PFSK-1 (cell line): Measurements from ENCODE around the gene SLC27A5.

GRCh38 chr19:58282891-58283482 lies 4.2 kb downstream of the ZNF8 start:
- RRBS: no CpG with 5 or more reads among the region's 5 CpGs

DNA sequence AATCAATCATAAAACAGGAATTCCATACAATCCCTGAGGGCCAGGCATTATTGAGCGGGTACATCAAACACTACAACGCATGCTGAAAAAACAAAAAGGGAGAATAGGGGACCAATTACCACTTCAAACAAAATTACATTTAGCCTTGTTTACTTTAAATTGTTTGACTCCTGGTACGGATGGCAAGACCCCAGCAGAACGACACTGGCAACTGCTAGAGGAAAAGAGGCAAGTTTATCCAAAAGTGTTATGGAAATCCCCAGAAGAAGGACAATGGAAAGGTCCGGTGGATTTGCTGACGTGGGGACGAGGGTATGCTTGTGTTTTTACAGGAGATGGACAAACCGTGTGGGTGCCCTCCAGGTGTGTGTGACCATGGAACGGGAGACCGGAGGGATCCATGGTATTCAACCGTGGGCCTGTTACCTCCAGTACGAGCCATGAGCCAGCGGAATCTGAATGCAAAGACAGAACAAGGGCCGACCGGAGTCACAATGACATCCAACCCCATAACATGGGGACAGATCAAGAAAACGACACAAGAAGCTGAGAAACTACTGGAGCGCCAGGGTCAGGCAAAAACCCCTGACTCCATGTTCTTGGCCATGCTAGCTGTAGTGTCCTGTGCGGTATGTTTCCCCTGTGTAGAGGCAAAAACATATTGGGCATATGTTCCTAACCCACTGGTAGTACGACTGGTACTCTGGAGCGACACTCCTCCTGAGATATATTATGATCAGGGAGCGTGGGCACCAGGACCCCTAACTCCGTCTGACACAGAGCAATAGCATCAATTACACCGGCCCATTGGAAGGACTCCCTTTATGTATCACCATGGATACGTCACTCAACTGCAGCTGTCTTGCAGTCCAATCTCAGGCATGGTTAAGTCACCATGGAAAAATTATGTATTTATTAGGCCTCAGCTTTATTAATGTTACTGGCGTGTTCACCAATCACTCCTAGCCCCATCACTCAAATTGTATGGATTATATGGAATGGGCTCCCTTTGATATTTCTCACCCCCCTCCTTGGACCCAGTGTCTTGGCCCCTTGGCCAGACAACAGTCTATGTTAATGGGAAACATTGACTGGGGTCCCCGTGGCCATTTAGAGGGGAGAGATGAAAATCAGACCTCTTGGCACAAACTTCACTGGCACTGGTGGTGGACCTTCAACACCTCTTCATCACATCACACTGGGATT lies 7.1 kb downstream of the ERVK3-1 start:
- RRBS: 95% methylated on average over 3 of the region's 26 CpGs

DNA sequence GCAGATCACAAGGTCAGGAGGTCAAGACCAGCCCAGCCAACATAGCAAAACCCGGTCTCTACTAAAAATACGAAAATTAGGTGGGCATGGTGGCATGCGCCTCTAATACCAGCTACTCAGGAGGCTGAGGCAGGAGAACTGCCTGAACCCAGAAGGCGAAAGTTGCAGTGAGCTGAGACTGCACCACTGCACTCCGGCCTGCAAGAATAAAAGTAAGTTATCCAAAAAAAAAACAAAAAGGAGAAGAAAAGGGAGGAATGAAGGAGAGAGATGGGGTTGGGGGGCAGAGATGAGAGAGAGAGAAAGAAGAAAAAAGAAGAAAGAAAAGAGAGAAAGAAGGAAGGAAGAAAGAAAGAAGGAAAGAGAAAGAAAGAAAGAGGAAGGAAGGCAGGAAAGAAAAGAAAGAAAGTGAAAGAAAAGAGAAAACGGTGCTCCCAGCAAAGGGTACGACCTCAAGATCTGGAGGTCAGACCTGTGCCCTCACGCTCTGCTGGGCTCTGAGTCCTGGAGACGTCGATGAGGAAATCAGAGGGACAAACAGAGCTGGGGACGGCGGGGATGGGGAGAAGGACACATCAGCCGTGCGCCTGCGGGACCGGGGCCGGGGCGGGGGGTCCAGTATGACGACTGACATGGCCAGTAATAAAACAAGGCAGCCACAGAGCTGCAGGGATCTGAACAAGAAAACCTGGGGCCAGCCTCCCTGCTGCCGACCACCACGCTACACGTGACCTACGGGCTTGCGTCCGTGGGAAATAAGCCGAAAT lies 3.7 kb downstream of the A1BG start:
- RRBS: no CpG with 5 or more reads among the region's 26 CpGs

DNA sequence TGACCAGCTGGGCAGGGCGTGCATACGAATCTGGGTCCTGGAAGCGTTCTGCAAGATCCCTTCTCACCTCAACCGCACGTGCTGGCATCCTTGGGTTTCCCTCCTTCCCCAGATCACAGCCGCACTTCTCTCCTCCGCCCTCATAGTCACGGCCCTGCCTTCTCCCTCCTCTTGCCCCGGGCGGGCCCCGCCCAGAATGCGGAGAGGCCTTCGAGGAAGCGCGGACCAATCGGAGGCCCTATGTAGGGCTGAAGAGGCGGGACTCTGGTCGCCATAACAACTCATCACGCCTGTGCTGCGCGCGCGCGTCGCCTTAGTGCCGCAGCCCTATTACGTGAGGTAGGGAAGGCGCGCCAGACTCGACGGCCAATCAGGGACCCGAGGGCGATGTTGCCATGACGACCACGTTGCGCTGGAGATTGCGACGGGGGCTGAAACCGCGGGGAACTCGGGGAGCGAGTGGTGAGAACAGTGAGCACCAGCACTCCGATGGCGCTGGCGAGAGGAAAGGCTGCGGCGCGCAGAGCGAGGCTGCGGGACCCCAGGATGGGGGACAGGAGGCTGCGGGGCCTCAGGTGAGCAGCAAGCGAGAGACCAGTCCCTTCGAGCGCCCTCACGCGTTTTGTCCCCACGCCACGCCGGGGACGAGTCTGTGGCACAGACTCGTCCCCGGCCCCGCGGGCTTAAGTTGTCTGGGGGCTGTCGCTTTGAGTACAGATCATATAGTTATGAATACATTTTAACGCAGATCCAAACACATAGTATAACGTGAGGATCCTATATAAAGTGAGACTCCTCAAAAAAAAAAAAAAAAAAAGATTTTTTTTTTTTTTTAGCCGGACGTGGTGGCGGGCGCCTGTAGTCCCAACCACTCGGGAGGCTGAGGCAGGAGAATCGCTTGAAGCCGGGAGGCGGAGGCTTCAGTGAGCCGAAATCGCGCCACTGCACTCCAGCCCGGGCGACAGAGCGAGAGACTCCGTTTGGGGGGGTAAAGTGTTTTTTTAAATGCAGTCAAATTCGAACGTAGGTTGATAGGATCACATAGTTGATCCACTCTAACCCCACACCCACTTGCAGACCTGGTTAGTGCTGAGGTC lies 6.0 kb downstream of the RNF225 start:
- RRBS: no CpG with 5 or more reads among the region's 84 CpGs

DNA sequence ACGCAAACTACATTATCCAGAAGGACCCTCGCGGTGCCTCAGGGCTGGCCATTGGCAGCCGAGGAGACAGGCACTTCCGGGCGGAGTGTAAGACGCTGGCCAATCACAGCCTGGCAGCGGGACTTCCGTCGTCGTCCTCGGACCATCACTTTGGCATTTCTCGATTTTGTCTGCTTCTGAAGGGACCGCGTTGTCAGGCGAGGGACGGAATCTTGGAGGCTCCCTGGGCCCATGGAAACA lies 297 bp upstream of the ZNF132 start:
- RRBS: no CpG with 5 or more reads among the region's 17 CpGs

DNA sequence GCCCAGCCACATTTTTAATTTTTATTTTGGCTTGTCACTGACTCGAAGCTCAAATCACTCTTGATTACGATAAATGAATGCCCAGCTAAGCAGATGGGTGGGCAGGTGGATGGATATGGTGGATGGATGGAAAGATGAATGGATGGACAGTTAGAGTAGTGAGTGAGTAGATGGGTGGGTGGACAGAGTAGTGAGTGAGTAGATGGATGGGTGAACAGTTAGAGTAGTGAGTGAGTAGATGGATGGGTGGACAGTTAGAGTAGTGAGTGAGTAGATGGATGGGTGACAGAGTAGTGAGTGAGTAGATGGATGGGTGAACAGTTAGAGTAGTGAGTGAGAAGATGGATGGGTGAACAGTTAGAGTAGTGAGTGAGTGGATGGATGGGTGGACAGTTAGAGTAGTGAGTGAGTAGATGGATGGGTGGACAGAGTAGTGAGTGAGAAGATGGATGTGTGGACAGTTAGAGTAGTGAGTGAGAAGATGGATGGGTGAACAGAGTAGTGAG lies 9.8 kb downstream of the SLC27A5 start:
- RRBS: no CpG with 5 or more reads among the region's 2 CpGs

DNA sequence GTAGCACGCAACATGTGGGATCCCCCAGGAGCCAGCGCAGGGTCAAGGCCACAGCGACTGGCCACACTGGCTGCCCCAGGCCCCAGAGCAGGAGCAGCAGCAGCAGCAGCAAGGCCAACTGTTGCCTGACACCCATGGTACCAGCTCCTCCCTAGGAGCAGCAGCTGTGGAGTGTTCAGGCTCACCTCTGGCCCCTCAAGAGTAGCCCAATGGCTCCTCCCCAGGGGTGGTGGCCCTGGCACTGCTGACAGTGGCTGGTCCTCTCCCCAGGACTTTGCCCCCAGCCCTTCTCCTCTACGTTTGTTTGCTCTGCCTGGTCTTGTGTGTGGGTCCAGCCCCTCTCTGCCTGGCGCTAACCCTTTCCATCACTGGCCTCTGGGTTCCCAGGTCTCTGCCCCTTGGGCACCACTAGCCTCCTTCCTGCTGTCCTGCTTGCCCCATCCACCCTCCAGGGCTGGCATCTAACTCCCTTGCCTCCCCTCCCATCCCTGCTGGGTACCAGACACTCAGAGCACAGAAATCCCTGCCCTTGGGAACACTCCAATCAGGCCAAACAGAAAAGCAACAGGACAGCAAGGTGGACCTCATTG lies at the start of gene SLC27A5:
TSS of gene SLC27A5 (minus strand) at position 173 of the 590 bp plus-strand sequence.
- RRBS: no CpG with 5 or more reads among the region's 5 CpGs

DNA sequence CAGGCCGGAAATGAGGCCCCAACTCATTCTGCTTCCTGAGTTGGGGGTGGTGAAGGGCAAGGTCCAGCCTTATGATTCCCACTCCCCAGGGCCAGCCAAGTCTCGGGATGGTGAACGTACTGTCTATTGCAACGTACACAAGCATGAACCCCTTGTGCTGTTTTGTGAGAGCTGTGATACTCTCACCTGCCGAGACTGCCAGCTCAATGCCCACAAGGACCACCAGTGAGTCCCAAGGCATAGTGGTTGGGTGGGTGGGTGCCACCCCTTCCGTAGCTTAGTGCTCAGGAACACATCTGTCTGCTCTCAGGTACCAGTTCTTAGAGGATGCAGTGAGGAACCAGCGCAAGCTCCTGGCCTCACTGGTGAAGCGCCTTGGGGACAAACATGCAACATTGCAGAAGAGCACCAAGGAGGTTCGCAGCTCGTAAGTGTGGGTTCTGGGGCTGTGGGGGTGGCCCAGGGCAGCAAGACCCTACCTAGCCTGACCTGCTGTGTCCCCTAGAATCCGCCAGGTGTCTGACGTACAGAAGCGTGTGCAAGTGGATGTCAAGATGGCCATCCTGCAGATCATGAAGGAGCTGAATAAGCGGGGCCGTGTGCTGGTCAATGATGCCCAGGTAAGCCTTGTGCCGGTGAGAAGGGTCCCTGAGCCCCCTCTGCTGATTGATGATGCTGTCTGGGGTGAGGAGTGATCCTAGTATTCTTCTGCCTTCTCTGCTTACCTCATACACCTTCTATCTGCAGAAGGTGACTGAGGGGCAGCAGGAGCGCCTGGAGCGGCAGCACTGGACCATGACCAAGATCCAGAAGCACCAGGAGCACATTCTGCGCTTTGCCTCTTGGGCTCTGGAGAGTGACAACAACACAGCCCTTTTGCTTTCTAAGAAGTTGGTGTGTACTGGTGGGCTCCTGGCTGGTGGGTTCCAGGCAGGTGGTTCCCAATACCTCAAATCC lies 3.7 kb downstream of the TRIM28 start:
- RRBS: no CpG with 5 or more reads among the region's 19 CpGs

DNA sequence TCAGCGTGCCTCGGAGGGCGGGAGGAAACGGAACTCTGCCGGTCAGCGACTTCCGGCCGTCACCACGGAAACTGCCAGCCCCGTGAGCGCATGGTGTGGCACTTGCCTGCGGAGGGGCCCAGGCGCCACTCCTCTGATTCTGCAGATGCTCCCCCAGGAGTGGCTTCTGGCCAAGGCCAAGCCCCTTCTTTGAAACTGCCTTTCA lies 1.1 kb upstream of the UBE2M start:
- RRBS: no CpG with 5 or more reads among the region's 13 CpGs